UCH-1 (cell line): Measurements from ENCODE around the gene MKLN1.

DNA sequence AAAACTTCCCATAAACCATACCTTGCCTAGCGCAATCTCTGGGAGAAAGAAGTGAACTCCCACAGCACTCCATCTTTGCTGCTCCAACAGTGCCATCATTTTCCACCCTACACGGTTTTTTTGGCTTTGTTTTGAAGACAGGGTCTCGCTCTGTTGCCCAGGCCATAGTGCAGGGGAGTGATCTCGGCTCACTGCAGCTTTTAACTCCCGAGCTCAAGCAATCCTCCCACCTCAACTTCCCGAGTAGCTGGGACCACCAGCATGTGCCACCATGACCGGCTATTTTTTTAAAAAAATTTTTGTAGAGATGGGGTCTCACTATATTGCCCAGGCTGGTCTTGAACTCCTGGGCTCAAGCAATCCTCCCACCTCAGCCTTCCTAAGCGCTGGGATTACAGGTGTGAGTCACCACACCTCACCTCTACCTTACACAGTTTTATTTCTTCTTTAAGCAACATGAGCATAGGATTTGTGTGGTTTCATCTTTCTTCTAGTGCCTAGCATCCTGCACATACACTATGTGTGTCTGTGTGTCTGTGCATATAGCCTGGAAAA, 270.9 kb upstream of the KLF14 start:
- RRBS = no CpG with 5 or more reads among the region's 8 CpGs

DNA sequence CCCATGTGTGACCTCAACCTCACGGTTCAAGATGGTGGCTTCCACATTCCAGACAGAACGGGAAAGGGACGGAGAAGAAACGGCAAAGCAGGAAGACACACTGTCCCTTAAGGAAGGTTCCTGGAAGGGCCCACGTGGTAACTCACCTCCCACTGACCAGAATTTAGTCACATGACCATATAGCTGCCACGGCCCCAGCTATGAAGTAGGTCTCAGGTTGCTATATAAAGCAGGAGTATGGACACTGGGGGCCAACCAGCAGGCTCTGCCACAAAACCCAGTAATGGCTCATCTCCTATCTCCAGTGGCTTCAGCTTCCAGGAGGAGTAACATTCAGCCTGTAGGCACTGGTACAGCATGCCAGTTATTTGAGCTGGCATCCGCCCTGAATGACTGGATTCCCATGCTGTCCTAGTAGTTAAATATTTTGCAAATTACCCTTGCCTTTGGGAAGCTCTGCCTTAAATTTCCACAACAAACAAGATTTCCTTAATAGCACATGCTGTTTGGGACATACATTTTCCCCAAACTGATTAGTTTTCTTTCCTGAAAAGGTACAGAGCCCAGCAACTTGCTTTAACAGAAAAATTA, 278.6 kb upstream of the KLF14 start:
- RRBS = no CpG with 5 or more reads among the region's 7 CpGs

- RRBS = no CpG with 5 or more reads among the region's 7 CpGs
Measured at GRCh38 chr7:131015485-131016283, 281.7 kb upstream of the KLF14 start.

DNA sequence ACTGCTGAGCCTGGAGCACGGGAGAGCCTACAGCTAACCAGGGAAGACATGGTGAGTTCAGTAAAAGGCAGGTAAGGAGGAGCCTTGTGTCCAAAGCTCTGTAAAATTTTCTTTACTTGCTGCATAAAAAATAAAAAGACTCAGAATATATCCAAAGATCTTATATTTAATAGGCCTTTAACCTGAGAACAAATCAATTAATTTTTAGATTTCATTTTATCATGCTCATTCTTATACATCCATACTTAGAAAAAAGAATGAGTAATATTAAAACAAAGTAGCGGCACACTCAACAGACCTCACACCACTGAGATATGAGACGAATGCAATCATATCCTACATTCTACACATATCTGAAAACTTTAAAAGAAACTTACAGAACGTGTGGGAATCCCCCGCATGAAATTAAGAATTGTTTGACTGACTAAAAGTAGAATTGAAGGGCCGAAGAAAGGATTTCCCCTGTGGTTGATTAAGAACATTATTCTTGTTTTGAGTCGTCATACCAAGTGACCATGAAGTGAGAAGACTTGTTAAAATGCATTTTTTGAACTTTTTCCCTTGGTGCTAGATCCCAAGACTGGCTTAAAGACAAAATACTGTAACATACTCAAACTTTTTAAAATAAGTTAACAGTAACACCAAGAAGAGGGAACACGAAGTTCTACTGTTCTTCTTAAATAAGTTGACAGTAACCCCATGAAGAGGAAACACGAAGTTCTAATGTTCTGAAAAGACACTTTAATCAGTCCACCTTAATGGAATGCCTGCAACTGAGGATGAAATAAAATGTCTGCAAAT, 296.2 kb upstream of the MKLN1 start:
- RRBS = no CpG with 5 or more reads among the region's 9 CpGs

- RRBS = no CpG with 5 or more reads among the region's 9 CpGs
Measured at GRCh38 chr7:131069069-131069682, 258.5 kb upstream of the MKLN1 start.

DNA sequence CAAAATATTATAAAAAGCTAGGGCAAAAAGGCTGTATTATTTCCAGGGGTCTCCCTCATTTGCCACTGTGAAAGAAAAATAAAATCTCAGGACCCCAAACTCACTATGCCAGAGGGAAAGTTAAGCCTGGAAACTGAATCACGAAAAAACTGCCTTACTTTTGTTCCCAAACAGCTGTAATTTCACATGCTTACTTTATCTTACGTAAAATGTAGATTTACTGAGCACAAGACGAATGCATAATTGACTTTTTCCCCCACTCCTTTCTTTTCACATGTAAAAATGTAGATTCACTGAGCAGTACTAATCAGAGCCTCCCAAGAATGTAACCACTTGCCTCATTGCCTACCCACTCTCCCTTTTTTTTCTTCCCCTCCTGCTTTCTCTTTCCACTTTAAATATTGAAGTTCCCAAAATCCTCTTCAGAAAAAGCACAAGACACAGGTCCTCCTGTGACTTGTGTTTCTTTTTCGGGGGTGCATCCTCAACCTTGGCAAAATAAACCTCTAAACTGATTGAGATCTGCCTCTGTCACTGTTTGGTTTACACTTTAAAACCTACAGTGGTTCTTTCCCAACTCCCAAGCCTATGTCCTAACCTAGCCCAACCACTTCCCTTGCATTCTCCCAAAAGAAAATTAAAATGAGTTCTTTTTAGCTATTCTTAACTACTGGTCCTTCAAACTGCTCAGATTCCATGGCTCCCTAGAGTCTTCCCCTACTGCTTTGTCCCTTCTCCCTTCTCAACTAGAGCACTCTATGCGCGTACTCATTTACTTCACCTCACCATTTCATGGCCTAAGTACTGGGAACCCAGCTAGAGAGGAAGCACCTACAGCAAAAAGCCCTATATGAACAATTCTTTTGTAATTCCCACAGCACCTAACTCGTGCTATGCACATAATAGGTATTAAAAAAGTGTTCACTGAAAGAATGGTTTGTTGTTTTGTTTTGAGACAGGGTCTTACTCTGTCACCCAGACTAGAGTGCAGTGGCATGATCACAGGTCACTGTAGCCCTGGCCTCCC, 236.6 kb upstream of the MKLN1 start:
- RRBS = no CpG with 5 or more reads among the region's 7 CpGs

DNA sequence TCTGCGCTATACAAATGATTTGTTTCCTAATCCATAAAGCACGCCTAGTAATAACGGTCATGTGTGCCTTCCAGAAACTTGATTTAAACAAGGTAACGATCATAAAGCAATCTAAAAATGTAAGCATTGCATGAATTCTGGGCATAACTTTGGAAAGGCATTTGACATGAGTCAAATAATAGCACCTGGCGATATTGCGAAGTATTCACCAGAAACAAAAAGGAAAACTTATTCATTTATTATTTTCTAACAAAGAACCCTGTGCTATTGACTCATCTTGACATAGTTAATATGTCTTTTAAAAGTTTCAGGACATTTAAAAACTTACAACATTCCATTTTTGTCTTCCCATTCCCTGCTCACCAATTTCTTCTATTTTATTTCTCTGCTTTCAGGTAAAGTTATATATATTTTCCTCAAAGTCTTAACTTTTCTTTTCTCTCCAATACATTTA, 229.5 kb upstream of the MKLN1 start:
- RRBS = no CpG with 5 or more reads among the region's 6 CpGs

DNA sequence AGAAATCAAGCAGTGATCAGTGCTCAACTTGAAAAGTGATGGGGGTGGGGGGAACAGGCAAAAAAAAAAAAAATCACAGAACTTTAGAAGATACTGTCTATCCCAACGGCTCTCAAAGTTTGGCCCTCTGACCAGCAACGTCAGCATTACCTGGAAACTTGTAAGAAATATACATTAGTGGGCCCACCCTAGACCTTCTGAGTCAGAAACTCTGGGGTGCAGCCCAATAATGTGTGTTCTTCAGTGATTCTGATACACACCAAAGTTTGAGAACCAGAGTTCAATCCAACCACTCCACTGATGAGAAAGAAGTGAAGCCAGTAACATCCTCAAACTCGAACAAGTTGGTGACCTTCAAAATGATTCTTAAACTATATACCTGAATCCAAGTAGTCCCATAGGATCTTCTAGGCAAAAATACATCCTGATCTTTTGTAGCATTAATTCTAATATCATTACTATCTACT, 227.8 kb upstream of the MKLN1 start:
- RRBS = no CpG with 5 or more reads among the region's 3 CpGs

- RRBS = no CpG with 5 or more reads among the region's 6 CpGs
Measured at GRCh38 chr7:131105476-131105638, 222.3 kb upstream of the MKLN1 start.

DNA sequence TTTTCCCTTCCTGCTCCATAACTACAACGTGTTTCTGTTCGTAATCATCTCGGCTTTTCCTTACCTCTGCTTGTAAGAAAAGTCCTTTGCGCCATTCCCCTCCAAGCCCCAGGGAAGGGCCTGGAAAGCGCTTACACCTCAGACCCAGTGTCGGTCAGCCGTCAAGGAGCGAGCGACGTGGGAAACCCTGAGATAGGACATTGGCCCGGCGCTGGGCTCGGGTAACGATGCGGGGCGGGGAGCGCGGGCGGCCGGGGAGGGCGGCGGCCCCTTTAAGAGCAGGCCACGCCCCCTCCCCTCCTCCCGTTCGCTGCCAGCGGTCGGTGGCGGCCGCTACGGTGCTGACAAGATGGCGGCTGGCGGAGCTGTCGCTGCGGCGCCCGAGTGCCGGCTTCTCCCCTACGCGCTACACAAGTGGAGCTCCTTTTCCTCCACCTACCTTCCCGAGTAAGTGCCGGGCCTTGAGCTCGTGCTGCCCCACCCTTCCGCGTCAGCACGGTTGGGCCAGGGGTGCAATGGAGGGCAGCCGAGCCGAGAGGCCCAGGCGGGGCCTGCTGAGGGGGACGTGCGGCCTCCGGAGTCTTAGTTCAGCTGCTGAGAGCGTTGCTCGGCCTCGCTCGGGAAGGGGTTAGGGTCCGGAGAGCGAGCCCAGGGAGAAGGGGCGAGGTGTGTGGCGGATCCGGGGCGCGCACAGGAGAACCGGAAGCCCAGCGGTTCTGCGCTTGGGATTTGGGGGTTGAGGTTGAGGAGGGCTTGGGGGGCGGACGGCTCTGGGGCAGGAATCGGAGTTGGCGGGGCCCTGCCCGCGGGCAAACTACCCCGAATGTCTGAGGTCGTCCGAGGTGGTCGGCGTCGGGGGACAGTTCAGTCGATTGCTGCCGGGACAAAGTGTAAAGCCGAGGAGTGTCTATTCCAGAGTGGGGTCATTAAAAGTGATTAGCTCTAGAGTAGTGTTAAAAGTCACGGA, at the start of gene MKLN1:
Gene MKLN1 (plus strand): TSS at position 326 of the 967 bp plus-strand sequence.
- RRBS = 4% methylated on average over 25 of the region's 81 CpGs

DNA sequence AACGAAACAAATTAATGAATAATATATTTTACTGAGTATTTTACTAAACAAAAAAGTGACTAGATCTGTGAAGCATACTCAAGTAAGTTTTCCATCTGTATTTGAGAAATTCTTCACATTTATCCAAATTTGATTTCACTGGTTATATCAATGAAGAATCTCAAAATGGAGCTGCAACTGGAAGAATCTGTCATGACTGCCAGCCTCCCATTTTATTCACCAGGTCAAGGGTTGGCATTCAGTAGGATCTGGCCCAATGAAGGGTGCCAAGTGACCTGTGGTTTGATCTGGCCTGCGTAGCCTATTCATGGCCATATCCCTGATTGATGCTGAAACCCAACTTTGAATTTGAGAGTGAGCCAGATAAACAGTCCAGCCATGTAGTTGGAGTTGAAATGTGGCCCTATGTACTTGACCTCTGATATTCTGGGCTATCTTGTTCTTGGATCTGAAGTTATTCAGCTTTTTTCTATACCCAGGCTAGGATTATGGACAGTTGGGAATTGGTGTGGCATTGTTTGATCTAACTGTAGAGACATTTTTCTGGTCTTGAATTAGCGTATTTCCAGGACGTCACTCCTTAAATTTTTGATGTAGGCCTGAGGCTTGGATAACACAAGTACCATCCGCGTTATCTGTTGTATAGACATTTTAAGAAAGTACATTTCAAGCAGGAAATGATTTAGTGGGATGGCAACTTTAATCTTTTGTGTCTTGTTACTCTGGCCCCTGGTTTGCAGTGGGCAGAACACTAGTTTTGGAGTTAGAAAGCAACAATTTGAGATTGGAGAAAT, 1.6 kb downstream of the MKLN1 start:
- RRBS = no CpG with 5 or more reads among the region's 6 CpGs

GRCh38 chr7:131417206-131417723, 89.6 kb downstream of the MKLN1 start:
- RRBS = no CpG with 5 or more reads among the region's 5 CpGs

GRCh38 chr7:131509331-131509896, 47.0 kb downstream of the PODXL start:
- RRBS = no CpG with 5 or more reads among the region's 15 CpGs

DNA sequence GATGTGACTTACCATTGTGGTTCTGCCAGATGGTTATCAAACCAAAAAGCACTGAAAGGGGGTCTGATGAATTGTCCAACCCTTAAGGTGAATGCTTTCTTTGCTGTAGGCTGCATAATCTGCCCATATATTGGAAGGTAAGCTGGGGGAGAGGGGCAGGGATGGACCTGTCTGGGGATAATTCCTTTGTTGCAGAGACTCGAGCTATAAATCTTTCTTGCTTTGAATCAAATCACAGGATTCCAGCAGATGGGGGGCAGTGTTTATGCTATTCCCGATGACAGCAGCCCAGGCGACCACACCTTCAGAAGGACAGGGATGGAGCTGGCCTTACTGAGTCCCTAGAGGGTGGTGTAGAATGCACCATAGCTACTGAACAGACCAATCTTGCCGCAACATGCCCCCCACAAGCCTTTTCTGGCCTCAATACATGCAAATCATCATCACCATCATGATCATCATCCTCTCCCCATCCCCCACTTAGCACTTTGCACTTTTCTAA, 2.5 kb downstream of the PODXL start:
- RRBS = no CpG with 5 or more reads among the region's 4 CpGs

- RRBS = 63% methylated on average over 4 of the region's 22 CpGs
Measured at GRCh38 chr7:131605187-131606521, 49.2 kb upstream of the PODXL start.

GRCh38 chr7:132207189-132207619, 369.1 kb downstream of the PLXNA4 start:
- RRBS = no CpG with 5 or more reads among the region's 9 CpGs

DNA sequence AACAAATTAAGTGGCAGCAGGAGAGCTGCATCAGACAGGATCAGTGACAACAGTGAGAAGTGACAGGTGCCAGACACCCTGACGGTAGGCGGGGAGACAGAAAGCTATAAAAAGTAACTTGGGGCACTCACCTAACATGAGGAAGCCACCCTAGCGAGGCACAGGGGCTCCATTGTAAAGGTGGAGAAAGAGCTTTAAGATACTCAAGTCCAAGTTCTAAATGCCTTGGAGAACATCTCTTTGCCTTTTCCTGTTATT, 174.1 kb downstream of the PLXNA4 start:
- RRBS = no CpG with 5 or more reads among the region's 3 CpGs

- RRBS = 19% methylated on average over 2 of the region's 4 CpGs
Measured at GRCh38 chr7:132434123-132434562, 142.1 kb downstream of the PLXNA4 start.

DNA sequence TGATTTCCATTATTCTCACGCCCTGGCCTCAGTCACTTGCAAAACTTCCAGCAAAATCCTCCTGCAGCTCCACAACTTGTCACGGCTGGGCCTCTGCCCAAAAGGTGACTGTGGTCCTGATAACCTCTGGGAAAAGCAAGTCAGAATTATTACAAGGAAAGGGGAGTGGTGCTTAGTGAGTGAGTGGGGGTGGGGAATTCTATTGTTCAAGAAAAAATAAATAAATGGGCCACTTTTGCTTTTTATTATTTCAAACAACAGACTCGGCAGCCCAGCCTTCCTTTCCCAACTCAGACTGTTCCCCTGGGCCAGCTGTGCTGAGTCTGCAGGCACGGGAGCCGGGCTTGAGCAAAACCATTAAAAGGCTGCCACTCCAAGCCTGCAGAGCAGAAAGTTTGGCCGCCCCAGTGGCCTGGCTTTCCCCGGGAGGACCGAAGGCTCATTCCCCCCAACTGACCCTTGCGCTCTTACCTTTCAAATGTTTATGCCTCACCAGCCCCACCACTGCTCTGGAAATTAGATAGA, 90.0 kb downstream of the PLXNA4 start:
- RRBS = 10% methylated on average over 3 of the region's 9 CpGs